Measurements from ENCODE around the genes RFC3 and SERTM1.

GRCh38 chr13:33323355-33324285 is 38.1 kb upstream of the STARD13 start:
- RRBS, 2 experiments = no CpG with 5 or more reads among the region's 9 CpGs

DNA sequence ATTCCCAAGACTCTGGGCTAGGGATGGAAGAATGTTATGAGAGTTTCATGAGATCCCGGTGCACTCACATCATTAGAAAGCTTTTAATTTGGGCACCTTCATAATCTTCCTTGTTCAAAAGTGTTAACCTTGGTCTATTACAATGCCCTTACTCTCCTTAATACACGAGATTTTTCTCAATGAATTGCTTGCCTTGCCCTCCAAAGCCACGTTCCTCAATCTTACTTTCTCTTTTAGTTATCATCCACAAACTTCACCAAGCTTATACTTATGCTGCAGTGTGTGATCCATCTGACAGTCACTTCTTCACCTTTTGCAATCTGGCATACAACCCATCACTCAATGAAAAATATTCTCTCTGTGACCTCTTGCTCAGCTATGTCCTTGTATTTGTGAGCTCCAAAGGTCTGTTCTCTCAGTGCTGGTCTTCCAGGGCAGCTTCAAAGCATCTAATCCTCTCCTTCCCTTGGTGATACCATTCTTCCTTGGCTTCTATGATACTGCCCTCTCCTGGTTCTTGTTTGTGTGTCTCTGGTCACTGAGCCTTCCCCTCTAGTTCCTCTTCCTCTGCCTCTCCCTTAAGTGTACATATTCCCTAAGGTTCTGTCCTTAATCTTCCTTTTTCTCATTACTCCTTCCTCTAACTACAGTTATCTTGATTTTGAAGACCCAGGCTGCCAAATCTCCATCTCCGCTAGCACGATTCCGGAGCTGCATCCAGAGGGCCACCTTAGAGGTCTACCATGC is 202.2 kb upstream of the STARD13 start:
- RRBS, 2 experiments = no CpG with 5 or more reads among the region's 6 CpGs

DNA sequence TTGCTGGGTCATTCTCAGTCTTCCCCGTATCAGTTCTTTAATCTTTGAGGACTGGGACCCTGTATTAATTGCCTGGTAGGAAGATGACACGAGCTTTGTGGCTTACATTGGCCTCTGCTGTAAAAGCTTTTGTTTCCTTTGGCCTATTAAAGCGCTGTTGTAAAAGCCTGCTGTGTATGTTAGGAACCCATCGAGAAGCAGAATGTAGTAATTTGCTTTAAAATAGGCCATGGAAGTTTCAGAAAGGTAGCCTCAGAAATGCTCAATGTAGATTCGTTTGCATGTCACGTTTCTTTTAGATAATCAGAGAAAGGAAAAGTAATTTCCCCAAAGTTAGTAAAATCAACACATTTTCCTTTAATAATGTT is 257.5 kb upstream of the STARD13 start:
- RRBS, 2 experiments = no CpG with 5 or more reads among the region's 6 CpGs

- RRBS, 2 experiments = no CpG with 5 or more reads among the region's 34 CpGs
Measured at GRCh38 chr13:33610691-33611807, 206.9 kb upstream of the RFC3 start.

- RRBS, 2 experiments = no CpG with 5 or more reads among the region's 11 CpGs
Measured at GRCh38 chr13:33679168-33679695, 138.7 kb upstream of the RFC3 start.

- RRBS, 2 experiments = under 1 to 1% methylated on average over 12 to 13 of the region's 42 CpGs
Measured at GRCh38 chr13:33817863-33818436, at the start of gene RFC3. Gene RFC3, plus strand, starts transcription at chr13:33818149.

- RRBS, 2 experiments = no CpG with 5 or more reads among the region's 6 CpGs
Measured at GRCh38 chr13:33832710-33833446, 14.9 kb downstream of the RFC3 start.

DNA sequence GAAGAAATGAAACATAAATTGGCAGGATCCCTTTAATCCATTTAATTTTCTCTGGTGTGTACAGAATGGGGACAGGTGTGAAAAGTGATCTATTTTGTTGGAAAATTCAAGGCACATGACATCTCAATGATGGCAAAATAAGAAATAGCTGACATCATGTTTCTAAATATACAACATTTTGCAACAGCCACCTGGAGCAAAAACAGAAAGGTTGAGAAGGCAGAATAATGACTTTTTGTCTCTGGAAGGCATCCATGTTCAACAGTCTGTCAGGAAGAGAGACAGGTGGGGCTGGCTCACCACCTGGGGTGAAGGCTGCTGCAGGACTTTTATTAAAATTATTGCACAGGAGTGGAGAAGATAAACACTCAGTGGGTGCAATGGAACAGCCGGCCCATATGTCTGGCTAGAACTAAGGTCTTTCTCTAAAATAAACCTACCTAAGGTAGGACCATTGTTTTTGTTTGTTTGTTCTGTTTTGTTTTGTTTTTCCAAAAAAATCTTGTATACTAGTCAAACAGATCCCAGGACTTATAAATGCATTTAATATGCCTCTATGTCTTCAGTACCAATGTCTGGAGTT is 52.4 kb downstream of the RFC3 start:
- RRBS, 2 experiments = no CpG with 5 or more reads among the region's 1 CpG

DNA sequence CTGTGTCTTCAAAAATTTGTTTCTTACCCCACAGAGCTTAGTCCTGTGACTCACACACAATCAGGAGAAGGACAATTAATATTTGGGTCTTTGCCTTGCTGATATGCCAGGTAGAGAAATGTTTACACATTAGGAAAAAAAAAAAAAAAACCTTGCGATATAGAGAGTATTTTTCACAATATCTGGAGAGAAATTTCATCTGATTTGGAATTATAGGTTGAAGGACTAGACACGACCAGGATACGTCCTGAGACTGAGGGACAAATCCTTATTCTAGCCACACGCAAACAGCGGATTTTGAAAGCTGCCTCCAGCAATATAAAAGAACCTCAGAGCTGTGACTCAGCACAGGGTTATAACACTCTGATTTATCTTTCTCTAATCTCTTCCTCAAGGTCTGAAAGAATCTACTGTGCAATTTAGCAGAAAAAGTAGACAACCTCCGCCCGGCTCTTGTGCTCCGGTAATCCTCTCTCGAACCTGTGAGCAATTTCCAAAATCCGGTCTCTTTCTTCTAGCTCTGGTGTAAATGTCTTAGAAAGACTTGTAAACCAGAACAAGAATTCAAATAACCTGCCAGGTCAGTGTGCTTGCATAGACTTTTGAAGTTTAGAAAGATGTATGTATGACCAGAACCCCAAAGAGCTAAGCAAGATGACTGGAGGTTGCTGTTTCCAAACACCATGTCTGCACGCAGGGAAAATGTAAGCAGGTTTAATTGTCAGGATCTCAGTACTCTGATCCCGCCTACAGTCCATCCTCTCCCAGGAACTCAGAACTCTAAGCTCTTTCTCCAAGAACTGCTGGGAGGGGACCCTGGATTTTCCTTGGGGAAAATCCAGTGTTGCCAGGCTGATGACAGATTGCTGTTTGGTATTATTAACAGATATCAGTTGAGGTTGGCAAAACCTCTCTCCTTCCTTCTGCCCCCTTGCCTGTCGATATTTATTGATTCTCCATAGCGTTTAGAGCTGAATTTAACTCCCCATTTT is 338.0 kb downstream of the RFC3 start:
- RRBS, 2 experiments = no CpG with 5 or more reads among the region's 14 CpGs

- RRBS, 2 experiments = no CpG with 5 or more reads among the region's 3 CpGs
Measured at GRCh38 chr13:35157076-35157520, 215.0 kb downstream of the NBEA start.

DNA sequence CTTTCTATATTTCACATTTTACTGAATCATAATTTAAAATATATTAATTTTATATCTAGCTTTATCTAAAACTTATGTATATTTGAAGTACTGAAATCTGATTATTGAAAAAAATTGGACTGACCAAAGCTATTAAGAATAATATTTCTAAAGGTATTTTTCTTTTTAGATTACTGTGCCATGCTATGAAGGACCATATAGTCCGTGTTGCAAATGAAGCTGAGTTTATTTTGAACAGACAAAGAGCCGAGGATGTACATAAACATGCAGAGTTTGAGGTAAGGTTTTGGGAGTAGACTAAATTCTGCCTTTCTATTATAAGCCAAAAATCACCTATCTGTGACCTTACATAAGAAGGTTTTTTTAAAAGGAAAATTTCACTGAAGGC is 127.6 kb downstream of the MAB21L1 start:
- RRBS, 2 experiments = no CpG with 5 or more reads among the region's 2 CpGs

GRCh38 chr13:35670421-35670620 is 193.8 kb upstream of the MAB21L1 start:
- RRBS, 2 experiments = no CpG with 5 or more reads among the region's 6 CpGs

- RRBS, 2 experiments = no CpG with 5 or more reads among the region's 33 CpGs
Measured at GRCh38 chr13:36125605-36126196, 5.5 kb downstream of the DCLK1 start.

DNA sequence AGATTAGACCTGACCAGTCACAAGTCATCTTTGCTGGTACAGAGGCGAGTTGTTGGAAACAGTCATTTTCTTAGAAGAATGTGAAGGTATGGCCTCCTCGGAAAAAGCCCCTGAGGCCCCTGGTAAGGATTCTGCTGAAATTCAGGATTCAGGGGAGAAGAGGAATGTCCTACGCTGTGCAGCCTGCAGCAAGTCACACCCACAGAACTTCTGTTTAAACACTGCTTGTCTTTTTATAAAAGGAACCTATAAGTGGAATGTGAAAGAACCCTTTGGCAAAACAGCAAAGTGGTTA is 11.1 kb upstream of the SPART start:
- RRBS, 2 experiments = no CpG with 5 or more reads among the region's 3 CpGs

DNA sequence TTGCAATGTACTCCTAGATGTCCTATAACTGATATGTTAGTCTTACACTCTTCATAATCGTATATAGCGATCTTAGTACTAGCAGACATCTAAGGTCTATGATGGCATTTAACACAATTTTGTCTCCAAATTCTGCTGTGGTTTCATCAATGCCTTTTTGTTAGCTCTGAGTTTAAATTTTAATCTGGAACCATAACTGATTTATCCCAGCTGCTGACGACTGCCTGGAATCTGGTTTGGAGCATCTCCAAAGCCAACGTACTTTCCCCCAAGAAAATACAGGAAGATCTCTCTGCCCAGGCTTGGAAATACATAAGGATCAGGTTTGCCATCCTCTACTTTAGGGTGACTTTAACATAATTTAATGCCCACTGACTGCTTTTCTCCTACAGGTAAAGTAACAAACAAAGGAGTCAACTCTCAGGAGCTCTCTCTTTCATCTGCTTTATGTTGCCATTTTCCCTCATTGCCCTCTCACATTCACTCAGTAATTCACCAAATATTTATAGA is 23.1 kb upstream of the SPART start:
- RRBS, 2 experiments = no CpG with 5 or more reads among the region's 4 CpGs

GRCh38 chr13:36673465-36674378 is at the start of gene SERTM1:
Gene SERTM1, plus strand, starts transcription at chr13:36674020.
- RRBS, 2 experiments = 18 to 25% methylated on average over 12 to 17 of the region's 69 CpGs

GRCh38 chr13:36862349-36862802 is 43.4 kb downstream of the RFXAP start:
- RRBS, 2 experiments = no CpG with 5 or more reads among the region's 3 CpGs

DNA sequence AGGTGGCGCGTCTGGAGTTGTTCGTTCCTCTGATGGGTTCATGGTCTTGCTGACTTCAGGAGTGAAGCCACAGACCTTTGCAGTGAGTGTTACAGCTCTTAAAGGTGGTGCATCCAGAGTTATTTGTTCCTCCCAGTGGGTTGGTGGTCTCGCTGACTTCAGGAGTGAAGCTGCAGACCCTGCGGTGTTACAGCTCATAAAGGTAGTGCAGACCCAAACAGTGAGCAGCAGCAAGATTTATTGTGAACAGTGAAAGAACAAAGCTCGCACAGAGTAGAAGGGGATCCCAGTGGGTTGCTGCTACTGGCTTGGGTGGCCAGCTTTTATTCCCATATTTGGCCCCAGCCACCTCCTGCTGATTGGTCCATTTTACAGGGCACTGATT is 126.6 kb downstream of the POSTN start:
- RRBS, 2 experiments = no CpG with 5 or more reads among the region's 6 CpGs

- RRBS, 2 experiments = no CpG with 5 or more reads among the region's 6 CpGs
Measured at GRCh38 chr13:37701110-37701990, 102.8 kb upstream of the POSTN start.

GRCh38 chr13:39894464-39895138 is 239.1 kb downstream of the COG6 start:
- RRBS, 2 experiments = no CpG with 5 or more reads among the region's 7 CpGs